ENCODE data around the genes ERCC1, GIPR, SNRPD2, DMWD and CCDC61.

DNA sequence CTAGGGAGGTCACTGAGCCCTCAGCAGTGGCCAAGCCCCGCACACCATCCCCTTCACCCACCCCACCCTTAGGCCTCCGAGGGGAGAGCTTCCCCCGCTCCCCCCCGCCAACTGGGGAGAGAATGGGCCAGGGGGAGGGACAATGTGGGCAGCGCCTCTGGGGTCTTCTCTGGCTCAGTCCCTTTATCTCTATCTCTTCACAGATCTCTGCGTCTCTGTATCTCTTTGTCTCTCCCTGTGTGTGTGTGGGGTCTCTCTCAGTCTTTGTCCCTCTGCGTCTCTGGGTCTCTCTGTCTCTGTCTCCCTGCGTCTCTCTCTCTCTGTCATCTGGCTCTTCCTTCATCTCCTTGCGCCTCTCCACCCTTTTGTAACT is 472 bp upstream of the MARK4 start:
- RRBS: no CpG with 5 or more reads among the region's 9 CpGs

GRCh38 chr19:45261709-45262114 is 10.6 kb downstream of the MARK4 start:
- RRBS: no CpG with 5 or more reads among the region's 7 CpGs

DNA sequence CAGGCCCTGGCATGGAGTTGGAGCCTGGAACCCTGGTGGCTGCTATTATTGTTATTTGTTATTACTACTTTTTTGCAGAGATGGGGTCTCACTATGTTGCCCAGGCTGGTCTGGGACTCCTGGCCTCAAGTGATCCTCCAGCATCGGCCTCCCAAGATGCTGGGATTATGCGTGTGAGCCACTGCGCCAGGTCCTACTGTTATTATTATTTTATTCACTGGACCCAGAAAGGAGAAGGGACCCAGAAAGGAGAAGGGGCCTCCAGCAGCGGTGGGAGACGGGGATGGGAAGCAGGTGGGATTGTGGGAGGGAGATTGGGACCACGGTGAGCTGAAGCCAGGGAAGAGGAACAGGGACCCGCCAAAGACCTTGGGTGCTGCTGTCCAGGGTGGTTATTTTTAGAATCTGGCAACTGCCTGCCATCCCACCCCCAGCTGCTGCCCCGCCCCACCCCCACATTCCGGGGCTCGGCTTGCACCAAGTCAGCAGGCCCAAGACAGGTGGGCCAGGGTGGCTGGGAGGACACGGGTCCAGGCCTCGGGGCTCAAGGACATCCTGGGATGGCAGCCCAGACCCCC is 1.0 kb downstream of the CKM start:
- RRBS: no CpG with 5 or more reads among the region's 12 CpGs

DNA sequence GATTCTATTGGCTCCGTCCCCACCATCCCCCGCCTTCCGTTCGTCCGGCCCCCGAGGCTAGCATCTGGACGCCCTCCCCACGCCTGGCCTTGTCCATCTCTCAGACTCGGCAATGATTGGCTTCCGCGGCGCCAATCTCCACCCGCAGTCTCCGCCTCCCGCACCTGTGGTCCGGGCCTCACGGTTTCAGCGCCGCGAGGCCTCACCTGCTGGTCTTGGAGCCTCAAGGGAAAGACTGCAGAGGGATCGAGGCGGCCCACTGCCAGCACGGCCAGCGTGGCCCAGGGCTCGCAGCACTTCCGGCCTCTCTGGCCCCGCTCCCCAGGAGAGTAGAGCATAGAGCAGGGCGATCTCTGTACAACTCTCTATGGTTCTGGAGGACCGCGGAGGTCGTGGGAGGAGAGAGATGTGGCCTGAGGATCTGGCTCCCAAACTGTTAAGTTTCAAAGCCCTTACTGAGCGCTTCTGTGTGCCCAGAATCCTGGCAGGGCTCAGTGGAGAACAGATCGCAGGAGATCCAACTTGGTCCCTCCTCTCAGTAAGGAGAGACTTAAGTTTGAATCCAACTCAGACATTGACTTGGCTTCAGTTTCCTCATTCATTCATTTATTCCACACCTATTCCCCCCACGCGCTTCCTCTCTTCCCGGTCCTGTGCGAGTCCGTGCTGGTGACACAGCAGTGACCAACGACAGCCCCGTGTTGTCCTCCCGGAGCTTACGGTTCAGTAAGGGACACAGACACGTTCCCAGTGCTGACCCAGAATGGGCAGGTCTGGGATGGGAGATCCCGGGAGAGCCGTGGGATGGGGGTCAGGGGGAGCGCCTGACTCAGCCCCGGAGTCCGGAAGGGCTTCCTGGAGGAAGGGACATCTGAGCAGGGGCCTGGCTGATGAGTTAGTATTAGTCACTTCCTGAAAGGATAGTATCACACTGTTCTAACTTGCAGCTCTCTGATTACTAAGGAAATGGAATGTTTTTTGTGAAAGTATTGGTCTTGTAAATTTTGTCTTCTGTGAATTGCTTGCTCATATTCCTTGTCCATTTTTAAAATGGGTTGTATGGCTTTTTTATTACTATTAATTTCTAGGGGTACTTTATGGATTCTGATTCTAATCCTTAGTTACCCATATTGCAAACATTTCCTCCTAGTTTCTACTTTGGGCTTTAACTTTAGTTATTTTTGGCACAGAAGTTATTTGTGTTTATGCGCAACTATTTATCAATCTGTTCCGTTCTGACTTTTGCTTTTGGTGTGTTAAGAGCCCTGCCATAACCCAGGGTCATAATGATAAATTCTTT is at the start of gene ERCC1:
ERCC1 (minus strand) TSS at position 301 of the 1,300 bp plus-strand sequence.
- RRBS: under 1% methylated on average over 12 of the region's 50 CpGs

GRCh38 chr19:45471585-45471893 is 3.7 kb downstream of the FOSB start:
- RRBS: no CpG with 5 or more reads among the region's 2 CpGs

- RRBS: 17% methylated on average over 3 of the region's 49 CpGs
Measured at GRCh38 chr19:45472420-45473554, 5.0 kb downstream of the FOSB start.

DNA sequence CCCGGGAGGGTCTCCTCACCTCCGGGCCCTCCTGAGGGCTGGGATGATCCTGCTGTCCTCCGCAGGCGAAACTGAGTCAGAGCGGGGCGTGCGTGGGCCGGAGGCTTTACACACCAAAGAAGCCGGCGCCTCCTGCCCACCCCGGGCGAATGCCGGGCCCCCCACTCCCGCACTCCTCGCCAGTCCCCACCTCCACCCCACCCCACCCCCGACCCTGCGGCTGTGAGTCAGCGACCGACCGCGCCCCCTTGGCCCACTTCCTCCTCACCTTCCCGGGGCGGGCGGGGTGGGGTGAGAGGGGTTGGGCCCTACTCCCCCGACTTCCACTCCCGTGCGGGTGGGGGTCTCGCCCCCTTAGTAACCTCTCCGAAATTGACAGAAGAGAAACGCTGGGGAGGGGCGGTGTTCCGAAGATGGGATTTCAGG is 600 bp upstream of the VASP start:
- RRBS: under 1% methylated on average over 6 of the region's 32 CpGs

- RRBS: no CpG with 5 or more reads among the region's 13 CpGs
Measured at GRCh38 chr19:45529459-45529803, 22.2 kb downstream of the VASP start.

DNA sequence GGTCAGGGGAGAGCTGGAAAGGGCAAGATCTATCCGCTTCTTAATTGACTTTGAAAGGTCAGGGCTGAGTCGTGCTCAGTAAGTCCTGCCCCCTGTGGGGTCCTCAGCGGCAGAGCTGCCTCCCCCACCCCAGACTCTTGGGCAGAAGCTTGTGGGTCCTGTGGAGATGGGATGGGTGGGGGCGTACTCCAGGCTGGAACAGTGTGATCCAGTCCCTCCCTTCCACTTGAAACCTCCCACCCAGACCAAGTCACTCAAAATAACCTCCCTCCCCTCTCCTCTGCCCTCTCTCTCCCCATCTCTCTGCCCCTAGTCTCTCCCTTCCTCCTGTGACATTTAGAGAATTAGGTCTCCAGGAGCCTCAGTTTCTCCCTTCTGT is 4.2 kb downstream of the GPR4 start:
- RRBS: no CpG with 5 or more reads among the region's 4 CpGs

DNA sequence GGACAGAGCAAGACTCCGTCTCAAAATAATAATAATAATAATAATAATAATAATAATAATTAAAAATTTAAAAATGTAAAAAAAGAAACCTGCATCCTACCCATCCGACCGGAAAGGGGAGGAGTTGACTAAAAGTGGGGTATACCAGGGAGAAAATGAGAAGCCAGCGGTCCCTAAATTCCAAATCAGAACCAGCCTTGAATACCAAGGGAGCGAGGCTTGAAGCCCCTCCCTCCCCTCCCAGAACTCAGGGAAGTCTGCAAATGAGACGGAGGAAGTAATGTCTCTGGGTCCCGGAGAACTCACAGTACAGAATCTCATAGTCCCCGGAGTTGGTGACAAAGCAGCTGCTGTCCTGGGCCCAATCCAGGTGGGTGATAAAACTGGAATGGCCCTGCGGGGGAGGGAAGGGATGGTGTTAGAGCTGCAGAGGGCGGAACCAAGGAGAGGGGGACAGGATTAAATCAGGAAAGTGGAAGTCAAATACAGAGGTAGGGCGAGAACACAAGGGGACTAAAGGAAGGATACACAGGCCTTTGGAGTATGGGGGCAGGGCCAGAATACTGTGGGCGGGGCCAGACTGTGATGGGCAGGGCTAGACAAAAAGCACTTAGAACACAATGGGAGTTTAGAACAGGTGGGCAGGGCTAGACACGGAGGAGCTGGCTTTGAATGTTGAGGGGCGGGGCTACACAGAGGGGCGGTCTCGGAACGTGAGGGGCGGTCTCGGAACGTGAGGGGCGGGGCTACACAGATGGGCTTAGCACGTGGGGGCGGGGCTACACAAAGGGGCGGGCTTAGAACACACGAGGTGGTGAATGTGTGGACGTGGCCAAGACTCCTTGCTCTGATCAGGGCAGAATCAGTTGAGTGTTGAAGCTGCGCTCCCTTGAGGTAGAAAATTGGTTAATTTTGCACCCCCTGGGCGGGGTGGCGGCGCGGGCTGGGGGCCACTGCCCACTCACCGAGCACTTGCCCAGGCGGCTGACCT is 13.8 kb upstream of the GPR4 start:
- RRBS: no CpG with 5 or more reads among the region's 33 CpGs

- RRBS: no CpG with 5 or more reads among the region's 18 CpGs
Measured at GRCh38 chr19:45667488-45668391, at the start of gene GIPR. GIPR (plus strand) TSS chr19:45668221.

GRCh38 chr19:45691802-45692137 is at the start of gene SNRPD2:
SNRPD2 (minus strand) TSS chr19:45691953.
- RRBS: no CpG with 5 or more reads among the region's 20 CpGs

GRCh38 chr19:45768011-45768679 is 907 bp downstream of the SIX5 start:
- RRBS: under 1% methylated on average over 27 of the region's 90 CpGs

DNA sequence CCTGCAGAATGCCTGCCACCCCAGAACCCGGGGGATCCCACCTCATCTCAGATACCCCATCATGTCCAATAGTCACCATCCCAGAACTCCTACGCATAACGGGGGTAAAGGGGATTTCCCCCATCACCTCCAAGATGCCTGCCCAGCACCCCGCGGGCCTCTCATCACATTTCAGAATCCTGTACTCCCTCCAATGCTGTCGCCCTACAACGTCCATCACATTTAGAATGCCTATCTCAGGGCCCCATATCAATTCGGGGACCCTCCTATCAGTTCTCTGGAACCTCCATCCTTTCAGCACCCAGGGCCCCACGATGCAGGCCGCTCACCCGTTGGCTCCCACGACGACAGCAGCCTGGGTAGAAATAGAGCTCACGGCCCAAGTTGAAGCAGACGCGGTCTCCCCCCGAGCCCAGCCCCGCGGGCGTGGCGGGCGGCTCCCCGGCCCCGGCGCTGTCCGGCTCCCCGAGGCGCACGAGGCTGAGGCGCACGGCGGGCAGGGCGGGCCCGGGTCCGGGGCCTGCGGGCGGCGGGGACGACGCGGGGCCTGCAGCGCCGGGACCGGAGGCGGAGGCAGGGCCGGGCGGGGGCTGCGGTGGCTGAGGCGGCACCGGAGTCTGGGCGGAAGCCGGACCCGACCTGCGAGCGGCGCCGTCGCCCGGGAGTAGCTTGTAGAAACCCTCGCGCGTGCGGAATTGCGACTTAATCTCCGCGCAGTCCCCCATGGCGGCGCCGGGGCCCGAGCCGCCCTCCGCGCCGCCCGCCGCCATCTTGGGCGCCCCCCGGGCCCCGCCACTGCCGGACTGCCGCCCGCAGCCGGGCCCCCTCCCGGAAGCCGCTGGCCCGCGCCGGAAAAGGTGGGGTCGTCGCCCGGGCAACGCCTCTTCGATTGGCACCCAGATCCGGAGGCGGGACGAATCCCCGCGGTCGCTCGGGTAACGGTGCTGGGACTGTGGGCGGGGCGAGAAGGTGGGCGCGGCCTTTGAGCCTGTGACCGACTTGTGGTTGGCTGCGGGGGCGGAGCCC is at the start of gene DMWD:
DMWD (minus strand) TSS at position 859 of the 1,026 bp plus-strand sequence.
- RRBS: under 1% methylated on average over 37 of the region's 108 CpGs

DNA sequence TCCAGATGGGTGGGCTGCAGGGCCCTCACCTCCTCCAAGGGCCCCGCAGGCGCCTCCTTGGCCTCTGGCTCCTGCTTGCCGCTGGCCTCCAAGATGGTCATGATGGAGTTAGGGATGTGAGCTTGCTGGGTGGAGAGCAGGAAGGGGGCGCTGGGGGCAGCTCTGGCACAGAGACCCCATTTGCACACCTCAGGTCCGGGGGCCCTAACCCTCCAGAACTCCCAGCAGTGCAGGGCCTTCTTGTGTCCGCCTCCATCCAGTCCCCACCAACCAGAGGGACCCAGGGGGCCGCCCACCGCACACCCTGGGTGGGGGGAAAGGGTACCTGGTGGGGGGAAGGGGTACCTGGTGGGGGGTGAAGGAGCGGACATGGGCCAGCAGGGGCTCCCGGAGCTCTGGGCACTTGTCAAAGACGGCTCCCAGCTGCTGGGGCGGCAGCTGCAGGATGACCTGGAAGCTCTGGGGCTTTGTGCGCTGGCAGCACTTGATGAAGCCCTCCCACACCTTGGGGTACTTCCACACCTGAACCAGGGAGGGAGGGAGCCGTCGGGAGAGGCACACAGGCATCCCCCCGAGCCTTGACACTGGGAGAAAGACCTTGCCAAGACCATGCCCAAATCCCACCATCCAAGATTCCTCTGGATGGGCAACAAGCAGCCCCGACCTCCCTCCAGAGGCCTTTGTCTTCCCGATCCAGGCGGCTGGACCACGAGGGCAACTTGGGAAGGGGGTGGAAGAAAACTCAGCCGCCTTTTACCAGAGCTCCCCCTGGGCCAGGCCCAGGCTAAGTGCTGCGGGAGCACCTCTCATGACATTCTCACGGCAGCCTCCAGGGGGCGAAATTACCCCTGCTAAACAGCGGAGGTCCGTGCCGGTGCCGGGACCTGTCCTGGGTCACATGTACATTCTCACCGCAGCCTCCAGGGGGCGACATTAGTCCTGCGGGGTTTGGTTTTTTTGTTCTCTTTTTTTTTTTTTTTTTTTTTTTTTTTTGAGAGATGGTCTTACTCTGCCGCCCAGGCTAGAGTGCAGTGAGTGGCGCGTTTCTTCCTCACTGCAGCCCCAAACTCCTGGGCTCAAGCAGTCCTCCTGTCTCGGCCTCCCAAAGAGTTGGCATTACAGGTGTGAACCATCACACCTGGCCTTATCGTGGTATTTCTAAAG is 1.7 kb upstream of the RSPH6A start:
- RRBS: no CpG with 5 or more reads among the region's 36 CpGs

DNA sequence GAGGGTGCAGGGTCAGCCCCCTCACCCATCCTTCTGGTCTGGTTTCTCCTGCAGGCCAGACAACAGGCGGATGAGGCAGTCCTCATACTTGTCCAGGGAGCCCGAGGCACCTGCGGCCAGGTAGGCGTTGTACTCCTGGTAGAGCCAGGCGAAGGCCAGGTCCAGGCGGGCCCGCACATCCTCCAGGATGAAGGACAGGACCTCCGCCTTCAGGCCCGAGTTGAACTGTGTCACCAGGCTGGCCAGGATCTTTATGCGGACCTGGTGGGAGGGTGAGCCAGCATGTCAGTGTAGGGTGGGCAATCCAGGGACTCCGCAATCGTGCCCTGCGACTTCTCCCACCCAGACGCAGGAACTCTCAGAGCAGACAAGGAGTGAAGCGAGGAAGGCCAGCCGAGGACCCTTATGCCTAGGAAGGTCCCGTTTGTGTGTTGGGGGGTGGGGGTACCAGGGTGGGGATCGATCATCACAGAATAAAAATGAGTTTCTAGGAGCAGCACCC is 13.9 kb upstream of the RSPH6A start:
- RRBS: no CpG with 5 or more reads among the region's 18 CpGs

- RRBS: no CpG with 5 or more reads among the region's 16 CpGs
Measured at GRCh38 chr19:45877980-45878902, 7.7 kb downstream of the IRF2BP1 start.

DNA sequence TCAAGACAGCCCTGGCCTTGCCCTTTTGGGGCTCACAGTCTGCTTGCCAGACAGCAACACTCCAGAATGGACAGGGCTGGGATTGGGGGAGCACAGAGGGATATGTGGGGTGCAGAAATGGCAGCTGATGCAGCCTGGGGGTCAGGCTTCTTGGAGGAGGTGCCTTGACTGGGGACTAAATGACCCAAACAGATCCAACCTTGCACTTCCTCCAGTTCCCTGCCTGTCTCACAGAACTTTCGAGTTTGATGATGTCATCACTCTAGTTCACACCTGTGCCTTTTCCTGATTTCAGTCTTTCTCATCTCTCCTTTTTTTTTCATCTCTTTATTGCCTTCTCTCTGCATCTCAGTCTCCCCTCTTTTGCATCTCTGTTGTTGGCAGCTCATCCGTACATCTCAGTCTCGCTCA is 4.6 kb downstream of the IRF2BP1 start:
- RRBS: no CpG with 5 or more reads among the region's 3 CpGs

DNA sequence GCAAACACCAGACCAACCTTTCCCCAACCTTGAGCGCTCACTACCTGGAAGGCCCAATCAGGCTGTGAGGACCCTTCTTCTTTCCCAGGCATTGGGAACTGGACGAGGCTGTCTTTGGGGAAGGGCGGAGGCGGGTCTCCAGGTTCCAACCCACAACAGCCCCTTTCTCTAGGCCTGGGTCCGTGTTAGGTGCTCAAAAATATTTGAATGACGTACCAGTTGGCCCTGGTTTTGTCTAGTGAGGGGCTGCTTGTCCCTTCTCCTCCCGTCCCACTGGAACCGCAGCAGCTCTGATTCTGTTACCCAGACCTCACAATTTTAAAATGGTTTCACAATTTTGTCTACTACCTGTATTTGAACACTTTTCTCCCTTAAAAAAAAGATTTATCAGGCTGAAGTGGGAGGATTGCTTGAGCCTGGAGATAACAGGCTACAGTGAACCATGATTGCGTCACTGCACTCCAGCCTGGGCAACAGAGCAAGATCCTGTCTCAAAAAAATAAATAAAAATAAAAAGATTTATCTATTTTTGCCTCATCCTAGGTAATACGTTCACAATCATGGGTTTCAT is 1.2 kb upstream of the IRF2BP1 start:
- RRBS: no CpG with 5 or more reads among the region's 10 CpGs

DNA sequence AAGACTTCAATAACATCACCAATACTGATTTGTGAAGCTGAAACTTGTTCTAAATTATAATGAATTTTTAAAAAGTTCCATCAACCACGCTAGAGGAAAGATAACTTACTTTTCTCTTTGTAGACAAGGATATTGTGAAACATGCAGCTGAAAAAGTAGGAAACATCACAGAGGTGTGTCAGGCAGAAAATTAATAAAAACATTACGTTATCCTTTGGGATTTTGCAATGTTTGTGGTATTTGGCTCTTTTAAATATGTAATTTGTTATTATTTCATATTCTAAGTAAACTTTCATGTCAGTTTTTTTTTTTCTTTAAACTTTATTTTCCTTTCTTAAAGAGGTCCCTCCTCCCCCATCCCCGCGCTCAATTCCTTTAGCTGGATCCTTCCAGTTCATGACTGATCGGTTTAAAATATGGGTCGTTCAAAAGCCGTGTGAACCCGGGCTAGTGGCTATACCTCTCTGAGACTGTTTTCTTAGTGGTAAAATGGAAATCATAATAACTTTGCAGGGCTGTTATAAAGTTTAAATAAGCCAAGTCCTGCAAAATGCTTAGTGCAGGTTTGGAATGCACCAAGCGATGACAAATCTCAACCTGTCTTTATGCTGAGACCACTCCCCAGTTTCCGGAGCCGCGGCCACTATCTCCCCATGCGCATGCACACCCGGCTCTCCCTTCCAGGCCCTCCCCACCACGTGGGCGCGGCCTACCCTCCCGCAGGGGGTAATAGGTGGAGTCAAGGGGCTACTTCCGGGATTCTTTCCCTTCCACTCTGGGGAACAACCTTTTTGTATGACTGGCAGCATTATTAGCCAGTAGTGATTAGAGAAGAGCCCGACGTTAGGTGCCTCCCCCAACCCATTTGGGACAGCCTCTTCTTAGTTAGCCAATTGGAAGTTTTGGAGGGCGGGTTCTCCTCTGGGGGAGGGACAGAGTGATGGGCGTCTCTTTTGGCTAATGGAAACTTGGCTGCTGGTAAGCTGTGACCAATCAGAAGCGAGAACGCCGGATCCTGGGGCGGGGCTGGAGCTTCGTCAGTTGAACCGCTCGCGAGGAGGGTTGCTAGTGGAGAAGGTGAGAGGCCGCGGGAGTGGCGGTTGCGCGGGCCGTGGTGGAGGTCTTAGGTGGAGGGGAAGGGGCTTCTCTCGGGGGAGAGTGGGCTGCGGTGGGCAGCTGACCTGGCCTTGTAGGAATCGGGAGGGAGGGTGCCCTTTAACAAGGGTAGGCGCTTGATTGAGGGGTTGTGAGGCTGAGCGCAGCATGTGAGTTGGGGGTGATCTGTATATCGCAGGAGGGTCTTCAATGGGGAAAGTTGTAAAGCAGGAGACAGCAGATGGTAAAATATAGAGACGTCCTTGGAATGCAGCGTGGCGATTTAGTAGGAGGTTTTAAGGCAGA is at the start of gene CCDC61:
CCDC61 (plus strand) TSS at position 1,040 of the 1,401 bp plus-strand sequence.
- RRBS: no CpG with 5 or more reads among the region's 46 CpGs